Measurements from ENCODE around the genes FA2H, ADAT1, DUXB, CNTNAP4 and MON1B.

DNA sequence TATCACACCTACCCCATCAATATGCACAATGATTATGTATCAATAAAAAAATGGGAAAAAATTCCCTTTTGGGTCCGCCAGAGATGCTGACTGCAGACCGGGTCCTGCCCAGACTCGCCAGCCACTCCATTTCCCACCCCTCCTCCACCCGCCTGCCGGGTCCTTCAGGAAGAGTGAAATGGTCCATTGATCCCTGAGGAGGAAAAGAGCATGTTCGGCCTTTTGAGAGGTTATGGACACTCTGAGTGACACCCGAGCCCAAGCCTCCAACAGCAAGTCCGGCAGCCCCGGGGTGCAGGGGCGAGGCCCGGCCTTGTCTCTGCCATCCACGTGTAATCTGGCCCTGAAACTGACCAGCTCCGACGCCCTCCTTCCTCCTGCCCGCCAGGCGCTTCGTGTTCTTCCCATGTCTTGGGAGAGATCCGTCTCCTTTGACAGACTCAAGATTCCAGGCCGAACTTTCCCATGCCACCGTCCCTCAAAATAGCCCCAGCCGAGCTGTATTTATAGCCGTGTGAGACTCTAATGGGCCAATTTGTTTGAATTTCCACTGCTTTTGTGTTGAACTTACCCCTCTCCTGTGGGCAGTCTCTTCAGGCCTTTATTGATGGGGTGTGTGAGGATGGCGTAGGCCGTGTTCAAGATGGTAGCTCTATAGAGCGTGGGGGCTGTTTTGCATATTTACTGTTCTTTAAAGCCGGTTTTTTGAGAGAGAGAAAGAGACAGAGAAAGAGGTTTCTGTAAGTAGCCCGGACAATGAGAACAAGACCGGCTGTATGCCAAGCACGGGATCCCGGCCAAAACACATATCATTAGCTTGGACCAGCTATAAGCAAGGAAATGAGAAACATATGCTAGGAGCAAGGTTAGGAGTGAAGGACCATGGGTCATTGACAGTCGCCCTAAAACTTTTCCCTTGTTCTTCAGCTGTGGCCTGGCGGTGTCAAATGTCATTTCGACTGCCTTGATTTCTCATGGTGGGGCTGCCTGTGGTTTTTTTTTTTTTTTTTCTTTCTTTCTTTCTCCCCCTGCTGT is 124.3 kb upstream of the ZFHX3 start:
- RRBS, result 67% methylated on average over 5 of the region's 33 CpGs
CAGE:
- cytosol, long polyA plus RNA, result no peak
- long polyA plus RNA, result no peak
- nucleus, long polyA plus RNA, result no peak

DNA sequence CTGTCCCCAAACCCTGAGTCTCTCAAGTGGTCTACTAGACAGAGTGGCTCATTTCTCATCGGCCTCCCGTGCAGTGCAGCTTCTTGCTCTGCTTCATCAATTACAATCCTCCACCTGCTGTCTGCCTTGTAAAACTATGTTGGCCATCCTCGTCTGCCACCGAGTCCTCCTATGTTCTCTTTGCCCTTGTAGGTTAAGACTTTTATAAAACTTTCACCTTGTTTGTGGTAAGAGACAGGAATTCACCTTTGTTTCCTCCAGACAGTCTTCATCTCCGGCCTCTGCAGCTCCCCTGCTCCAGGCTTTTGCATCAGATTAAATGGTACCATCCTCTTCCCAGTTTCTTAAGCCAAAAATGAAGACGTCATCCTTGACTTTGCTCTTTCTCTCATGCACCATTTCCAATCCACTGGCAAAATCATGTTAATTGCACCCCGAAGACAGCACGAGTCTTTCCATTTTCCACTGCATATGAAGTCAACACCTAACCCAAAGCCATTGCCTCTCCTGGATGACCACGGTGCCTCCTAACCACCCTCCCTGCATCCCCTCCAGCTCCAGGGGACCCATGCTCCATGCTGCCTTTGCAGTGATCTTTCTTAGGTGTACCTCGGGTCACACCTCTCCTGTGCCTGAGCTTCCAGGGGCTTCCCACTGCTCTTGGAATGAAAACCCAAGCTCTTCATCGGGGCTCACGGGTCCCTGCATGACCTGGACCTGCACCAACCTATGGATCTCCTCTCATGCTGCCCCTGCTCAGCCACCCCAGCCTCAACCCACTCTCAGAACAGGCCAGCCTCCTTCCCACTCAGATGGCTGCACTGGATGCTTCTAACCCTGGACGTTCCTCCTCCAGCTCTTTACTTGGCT is 22.3 kb downstream of the PSMD7 start:
- RRBS, result no CpG with 5 or more reads among the region's 13 CpGs
CAGE:
- cytosol, long polyA plus RNA, result no peak
- long polyA plus RNA, result no peak
- nucleus, long polyA plus RNA, result start-site peak on the minus strand centred at position 298 of the sequence, 289 bp wide, 39 and 30 reads in 2 replicates

DNA sequence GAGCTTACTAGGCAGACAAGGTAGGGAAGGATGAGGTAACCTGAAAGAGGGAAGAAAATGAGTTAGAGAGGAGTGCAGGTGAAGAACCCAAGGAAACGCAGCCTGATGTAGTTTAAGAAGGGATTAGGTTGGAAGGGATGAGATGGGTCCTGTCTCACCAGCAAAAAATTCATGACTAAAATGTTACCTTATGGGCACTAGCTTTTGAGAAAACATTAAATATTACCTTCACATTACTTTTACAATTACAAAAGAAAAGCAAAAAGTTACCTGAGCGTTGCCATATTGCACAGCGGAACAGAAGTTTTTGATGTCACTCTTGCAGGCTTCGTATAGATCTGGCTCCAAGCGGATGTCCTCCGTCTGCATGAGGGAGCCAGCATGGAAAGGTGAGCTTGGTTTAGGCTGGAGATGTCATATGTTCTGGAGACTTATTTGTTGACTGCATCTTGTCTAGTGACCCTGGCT is 46.2 kb upstream of the CLEC18B start:
- RRBS, result no CpG with 5 or more reads among the region's 6 CpGs
CAGE:
- cytosol, long polyA plus RNA, result no peak
- long polyA plus RNA, result no peak
- nucleus, long polyA plus RNA, result no peak

GRCh38 chr16:74644260-74644701 is 22.4 kb downstream of the RFWD3 start:
- RRBS, result no CpG with 5 or more reads among the region's 8 CpGs
CAGE:
- cytosol, long polyA plus RNA, result no peak
- long polyA plus RNA, result no peak
- nucleus, long polyA plus RNA, result no peak

GRCh38 chr16:74774058-74775197 is at the start of gene FA2H:
Gene FA2H (minus strand): TSS chr16:74774820.
- RRBS, result 2% methylated on average over 33 of the region's 106 CpGs
CAGE:
- cytosol, long polyA plus RNA, result no peak
- long polyA plus RNA, result no peak
- nucleus, long polyA plus RNA, result no peak

DNA sequence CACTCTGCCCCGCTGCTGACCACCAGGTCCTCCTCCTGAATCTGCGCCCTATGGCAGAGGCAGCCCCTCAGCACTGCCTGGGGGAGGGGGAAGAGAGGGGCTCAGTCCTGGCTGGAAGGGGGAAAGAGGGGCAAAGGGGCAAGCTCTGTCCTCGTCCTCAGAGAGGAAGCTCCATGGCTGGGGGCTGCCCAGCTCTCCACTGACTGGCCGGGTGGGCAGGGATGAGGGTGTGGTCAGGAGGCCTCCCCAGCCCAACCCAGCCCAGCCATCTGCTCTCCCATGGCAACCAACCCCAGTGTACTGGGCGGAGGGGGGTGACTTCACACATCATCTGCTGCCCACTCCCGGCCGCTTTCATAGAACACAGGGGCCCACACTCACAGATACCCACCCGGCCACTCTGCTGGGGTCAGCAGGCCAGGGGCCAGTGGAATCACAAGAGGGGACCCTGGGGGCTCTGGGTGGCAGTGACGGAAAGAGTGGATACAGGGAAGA is 5.6 kb upstream of the BCAR1 start:
- RRBS, result 22% methylated on average over 1 of the region's 9 CpGs
CAGE:
- cytosol, long polyA plus RNA, result no peak
- long polyA plus RNA, result no peak
- nucleus, long polyA plus RNA, result no peak

GRCh38 chr16:75305065-75305996 is 53.9 kb upstream of the BCAR1 start:
- RRBS, result no CpG with 5 or more reads among the region's 7 CpGs
CAGE:
- cytosol, long polyA plus RNA, result no peak
- long polyA plus RNA, result no peak
- nucleus, long polyA plus RNA, result no peak

- RRBS, result no CpG with 5 or more reads among the region's 9 CpGs
CAGE:
- cytosol, long polyA plus RNA, result no peak
- long polyA plus RNA, result no peak
- nucleus, long polyA plus RNA, result no peak
These were observed 65.6 kb upstream of the BCAR1 start for GRCh38 chr16:75316957-75317488.

- RRBS, result no CpG with 5 or more reads among the region's 13 CpGs
CAGE:
- cytosol, long polyA plus RNA, result no peak
- long polyA plus RNA, result no peak
- nucleus, long polyA plus RNA, result no peak
These were observed 27.7 kb downstream of the GABARAPL2 start for GRCh38 chr16:75593817-75594434.

DNA sequence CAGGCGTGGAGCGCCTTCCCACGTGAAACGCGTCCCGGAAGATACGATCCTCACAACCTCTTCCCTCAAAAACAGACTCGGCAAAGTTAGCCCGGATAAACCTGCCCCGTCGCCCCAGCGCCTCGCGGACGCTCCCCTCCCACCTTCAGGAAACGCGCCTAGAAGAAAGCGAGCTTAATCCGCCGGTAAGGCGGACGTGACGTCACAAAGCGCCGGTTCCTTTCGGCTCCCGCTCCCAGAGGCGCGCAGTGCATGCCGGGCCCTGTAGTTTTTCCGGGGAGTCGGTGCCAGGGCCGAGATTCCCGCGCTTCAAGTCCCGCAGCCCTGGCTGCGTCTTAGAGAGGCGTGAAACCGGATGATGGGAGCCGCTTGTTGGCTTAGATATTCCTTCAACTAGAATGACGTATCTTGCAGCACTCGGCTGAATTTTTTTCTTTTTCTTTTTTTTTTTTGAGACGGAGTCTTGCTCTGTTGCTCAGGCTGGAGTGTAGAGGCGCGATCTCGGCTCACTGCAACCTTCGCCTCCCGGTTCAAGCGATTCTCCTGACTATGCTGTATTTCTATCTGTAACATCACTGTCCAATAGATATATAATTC is at the start of gene ADAT1:
ADAT1 (minus strand) TSS at position 187 of the 597 bp plus-strand sequence.
- RRBS, result 1% methylated on average over 33 of the region's 49 CpGs
CAGE:
- cytosol, long polyA plus RNA, result start-site peak on the minus strand centred at position 142 of the sequence, 130 bp wide, 49 and 66 reads in 2 replicates
- long polyA plus RNA, result no peak
- nucleus, long polyA plus RNA, result start-site peak on the minus strand centred at position 146 of the sequence, 21 bp wide, 108 and 137 reads in 2 replicates

DNA sequence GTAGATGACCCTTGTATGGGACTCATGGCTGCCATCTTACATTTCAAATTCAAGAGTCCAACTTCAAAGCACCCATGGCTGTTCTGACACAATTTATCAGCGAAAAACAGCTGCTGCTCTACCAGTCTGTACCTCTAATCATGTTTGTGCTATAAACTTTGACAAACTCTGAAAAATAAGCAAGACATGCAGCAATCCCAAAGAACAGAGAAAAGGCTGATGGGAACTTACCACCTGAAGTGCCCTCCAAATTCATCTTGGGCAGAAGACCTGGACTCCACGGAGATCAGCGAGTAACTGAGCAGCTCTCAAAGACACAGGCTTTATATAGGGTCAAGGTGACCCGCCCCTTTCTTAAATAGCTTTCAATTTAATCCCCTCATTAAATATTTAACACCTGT is at the start of gene DUXB:
DUXB (minus strand) TSS at position 299 of the 401 bp plus-strand sequence.
- RRBS, result no CpG with 5 or more reads among the region's 4 CpGs
CAGE:
- cytosol, long polyA plus RNA, result no peak
- long polyA plus RNA, result no peak
- nucleus, long polyA plus RNA, result no peak

DNA sequence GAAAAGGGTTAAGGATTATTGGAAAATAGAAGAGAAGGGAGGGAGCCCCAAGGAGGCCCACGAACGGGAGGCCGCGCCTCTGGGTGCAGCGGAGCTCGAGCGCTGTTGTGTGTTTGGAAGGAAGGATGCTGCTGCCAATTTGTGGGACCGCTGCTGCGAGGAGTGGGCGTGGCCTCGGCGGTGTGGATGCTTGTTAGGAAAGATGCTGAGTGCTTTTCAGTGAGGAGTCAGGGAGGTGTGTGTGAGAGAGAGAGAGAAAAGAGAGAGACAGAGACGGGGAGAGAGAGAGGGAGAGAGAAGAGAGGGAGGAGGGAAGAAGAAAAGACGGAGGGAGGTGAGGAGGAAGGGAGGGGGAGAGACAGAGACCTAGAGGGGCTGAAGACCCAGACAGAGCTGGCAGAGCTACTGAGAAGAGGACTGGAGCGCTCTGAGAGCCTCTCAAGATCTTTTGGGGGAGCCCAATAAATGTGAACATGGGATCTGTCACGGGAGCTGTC is at the start of gene CNTNAP4:
CNTNAP4 (plus strand) TSS at position 212 of the 497 bp plus-strand sequence.
- RRBS, result no CpG with 5 or more reads among the region's 16 CpGs
CAGE:
- cytosol, long polyA plus RNA, result no peak
- long polyA plus RNA, result no peak
- nucleus, long polyA plus RNA, result no peak

DNA sequence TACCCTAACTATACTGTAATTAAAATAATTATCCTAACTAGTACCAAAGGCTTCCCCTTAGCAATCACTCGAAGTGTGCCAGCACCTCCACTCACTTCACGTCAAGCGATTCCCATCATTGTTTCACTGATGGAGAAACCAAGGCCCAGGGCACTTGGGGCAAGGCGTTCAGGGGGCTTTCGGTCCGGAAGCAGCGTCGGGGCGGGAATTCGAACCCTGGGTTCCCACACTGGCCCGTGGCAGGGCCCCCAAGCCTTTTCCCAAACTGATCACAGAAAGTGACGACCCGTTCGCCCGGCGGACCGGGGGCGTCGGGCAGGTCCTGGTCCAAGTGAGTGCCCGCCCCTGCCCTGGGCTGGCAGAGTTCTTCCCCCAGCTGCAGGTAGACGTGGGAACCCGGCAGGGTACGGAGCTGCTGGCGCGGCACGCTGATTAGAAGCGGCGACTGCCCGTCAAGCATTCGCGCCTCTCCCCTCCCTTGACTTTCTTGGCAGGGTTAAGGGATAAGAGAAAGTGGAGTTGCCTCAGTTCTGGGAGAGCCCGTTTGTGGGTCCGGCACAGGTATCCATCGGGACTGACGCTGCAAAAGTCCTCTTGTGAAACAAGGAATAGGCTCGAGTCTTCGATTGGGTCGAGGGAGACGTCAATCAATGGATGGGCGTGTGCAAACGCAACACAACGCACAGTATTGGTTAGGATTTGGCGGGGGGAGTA is 726 bp upstream of the MON1B start:
- RRBS, result 4% methylated on average over 14 of the region's 43 CpGs
CAGE:
- cytosol, long polyA plus RNA, result no peak
- long polyA plus RNA, result no peak
- nucleus, long polyA plus RNA, result no peak

DNA sequence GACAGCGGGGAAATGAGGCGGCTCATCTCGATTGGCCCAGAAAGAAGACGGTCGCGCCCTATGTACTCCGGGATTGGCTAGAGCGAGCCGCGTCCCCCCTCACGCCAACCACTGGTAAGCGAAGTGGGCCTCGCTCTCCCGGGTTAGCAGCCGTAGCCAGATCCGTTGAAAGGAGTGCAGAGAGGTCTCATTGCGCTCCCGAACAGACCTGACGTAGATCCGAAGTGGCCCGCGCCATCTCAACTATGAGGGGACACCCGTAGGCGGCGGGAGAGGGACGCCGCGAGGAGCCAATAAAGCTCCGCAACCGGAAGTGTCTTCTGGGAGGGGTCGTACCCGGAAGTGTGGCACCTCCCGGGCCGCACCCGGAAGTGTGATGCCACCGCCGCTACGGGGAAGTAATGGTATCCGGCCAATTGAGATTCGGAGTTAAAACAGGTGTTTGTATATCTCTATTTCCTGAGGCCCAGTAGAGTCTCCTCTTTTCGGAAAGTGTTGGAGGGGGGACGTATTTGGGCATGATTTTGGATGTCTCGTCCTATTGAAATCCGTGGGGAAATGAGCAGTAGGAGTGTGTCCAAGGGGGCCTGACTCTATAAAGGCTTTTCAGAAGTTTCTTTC is at the start of gene MON1B:
MON1B (plus strand) TSS at position 370 of the 621 bp plus-strand sequence.
- RRBS, result 2% methylated on average over 12 of the region's 44 CpGs
CAGE:
- cytosol, long polyA plus RNA, result start-site peak on the plus strand centred at position 154 of the sequence, 29 bp wide, 51 and 90 reads in 2 replicates; start-site peak on the plus strand centred at position 378 of the sequence, 42 bp wide, 89 and 157 reads in 2 replicates
- long polyA plus RNA, result start-site peak on the plus strand centred at position 137 of the sequence, 94 bp wide, 123 and 70 reads in 2 replicates; start-site peak on the plus strand centred at position 375 of the sequence, 28 bp wide, 115 and 142 reads in 2 replicates
- nucleus, long polyA plus RNA, result no peak

GRCh38 chr16:77433960-77434949 is 579 bp downstream of the ADAMTS18 start:
- RRBS, result 3% methylated on average over 15 of the region's 78 CpGs
CAGE:
- cytosol, long polyA plus RNA, result no peak
- long polyA plus RNA, result no peak
- nucleus, long polyA plus RNA, result no peak

DNA sequence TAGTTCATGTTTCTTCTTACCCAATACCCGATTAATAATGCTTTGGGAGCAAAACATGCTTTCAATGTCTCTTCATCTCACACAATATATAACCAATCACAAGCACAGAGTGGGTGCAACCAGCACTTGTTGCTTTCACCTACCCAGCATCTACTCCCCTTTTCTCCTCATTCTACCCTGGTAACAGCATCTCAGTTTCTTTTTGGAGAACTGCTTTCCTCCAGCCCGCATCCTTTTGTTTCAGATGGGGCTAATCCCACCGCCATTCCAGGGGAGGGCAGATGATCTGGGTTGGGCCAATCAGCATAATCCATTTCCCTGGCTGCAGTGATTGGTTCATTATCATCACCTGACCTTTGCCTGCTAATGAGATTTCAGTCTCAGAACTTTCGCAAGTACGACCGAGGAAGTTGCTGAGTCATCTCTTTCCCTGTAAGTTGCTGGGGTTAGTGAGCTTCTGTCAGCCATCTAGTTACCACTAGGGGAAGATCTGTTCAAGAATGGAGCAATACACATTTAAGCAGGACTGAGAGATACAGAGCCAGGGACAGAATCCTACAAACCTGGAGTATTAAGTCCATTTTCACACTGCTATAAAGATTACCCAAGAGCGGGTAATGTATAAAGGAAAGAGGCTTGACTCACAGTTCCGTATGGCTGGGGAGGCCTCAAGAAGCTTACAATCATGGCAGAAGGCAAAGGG is 65.4 kb upstream of the NUDT7 start:
- RRBS, result no CpG with 5 or more reads among the region's 8 CpGs
CAGE:
- cytosol, long polyA plus RNA, result no peak
- long polyA plus RNA, result no peak
- nucleus, long polyA plus RNA, result no peak

GRCh38 chr16:78502705-78503369 is 403.4 kb downstream of the WWOX start:
- RRBS, result no CpG with 5 or more reads among the region's 12 CpGs
CAGE:
- cytosol, long polyA plus RNA, result no peak
- long polyA plus RNA, result no peak
- nucleus, long polyA plus RNA, result no peak

GRCh38 chr16:78695575-78696046 is 596.2 kb downstream of the WWOX start:
- RRBS, result no CpG with 5 or more reads among the region's 6 CpGs
CAGE:
- cytosol, long polyA plus RNA, result no peak
- long polyA plus RNA, result no peak
- nucleus, long polyA plus RNA, result no peak

DNA sequence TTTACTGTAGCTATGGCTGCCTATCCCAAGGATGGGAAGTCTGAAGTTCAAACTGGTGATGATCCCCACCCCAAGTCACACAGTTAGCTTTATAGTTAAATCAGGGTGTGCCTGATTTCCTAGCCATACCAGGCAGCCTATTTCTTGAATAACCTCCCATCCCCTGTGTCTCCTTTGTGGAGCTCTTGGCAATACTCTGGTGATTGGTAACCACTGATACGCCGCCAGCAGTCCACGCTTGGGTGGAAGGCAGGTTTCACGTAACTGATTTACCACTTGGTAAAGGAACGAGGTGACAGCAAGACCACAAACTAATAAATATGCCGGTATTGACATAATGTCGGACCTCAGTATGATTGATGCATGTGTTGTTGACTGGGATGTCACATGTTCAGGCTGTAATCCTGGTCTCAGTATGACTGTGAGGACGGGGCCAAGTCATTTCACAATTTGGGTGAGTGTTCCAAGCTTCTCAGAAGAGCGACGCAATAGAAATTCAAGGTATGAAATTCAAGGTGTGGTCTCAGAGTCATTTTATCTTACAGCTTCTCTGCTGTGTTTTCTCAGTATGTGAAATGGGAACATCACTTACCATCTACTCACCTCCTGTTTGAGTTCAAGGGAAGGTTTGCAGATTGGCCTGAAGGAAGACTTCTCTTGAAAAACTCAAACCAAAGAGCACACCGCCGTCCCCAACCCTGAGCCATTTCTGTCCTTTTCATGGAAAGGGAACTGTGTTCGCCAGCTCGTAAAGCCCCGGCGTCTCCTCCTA is 678.8 kb downstream of the WWOX start:
- RRBS, result no CpG with 5 or more reads among the region's 16 CpGs
CAGE:
- cytosol, long polyA plus RNA, result no peak
- long polyA plus RNA, result no peak
- nucleus, long polyA plus RNA, result no peak

DNA sequence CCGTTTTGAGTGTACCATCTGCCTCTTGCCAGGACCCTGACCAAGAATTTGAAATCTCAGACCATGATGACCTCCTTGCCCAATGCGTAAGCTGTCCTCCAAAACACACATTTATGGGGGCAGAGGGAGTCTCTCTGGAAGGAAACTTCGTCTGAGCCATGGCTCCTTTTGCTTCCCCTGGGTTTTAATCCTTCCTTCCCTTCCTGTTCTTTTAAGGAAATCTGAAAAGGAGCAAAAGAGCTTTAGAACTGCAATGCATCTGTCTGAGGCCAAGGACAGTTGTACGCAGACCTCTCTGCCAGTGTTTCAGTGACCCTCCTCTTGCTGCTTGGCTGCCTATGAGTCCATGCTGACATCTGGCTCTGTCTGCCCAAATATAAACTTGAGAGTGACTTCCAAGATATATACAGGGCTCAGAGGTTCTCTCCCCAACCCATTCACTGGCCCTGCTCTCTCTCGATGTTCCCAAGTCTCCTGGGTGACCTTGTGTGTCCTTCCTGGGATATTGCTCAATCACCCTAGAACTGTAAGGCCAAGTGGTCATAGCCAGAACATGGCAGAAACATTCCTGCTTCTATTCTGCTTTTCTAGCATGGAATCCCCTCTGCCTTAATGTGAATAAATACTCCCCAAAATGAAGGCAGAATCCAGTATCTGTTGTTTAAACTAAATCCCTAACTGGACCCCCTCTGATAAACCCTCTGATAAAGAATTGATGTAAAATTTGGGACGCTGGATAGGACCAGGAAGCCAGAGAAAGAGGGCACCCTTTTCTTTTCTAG is 716.2 kb downstream of the WWOX start:
- RRBS, result no CpG with 5 or more reads among the region's 6 CpGs
CAGE:
- cytosol, long polyA plus RNA, result no peak
- long polyA plus RNA, result no peak
- nucleus, long polyA plus RNA, result no peak

Data from IMR-90 (cell line).